Measurements from ENCODE around the genes CHST10 and TBC1D8.

- RRBS, result no CpG with 5 or more reads among the region's 11 CpGs
These were observed 148.5 kb upstream of the REV1 start for GRCh38 chr2:99638140-99638903.

DNA sequence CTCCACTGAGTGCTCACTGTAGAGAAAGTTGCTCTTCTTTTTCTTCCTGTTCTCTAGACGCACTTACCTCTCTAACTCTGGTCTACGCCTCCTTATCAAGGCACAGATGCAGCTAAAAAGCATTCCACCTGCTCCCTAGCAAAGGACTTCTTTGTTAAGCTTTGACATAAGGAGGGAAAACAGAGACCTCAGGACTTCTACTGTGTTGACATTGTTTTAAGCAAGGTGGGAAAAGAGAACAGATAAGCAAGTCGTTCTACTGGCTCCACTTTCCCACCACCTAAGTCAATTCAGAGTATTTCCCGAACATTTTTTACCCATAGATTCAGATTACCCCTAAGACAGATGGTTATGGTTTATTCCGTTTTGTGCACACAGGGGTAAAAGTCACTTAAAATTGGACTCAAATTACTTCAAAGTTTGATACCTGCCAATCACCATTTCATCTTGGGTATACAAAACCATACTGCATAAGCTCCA, 169.2 kb downstream of the AFF3 start:
- RRBS, result no CpG with 5 or more reads among the region's 5 CpGs

DNA sequence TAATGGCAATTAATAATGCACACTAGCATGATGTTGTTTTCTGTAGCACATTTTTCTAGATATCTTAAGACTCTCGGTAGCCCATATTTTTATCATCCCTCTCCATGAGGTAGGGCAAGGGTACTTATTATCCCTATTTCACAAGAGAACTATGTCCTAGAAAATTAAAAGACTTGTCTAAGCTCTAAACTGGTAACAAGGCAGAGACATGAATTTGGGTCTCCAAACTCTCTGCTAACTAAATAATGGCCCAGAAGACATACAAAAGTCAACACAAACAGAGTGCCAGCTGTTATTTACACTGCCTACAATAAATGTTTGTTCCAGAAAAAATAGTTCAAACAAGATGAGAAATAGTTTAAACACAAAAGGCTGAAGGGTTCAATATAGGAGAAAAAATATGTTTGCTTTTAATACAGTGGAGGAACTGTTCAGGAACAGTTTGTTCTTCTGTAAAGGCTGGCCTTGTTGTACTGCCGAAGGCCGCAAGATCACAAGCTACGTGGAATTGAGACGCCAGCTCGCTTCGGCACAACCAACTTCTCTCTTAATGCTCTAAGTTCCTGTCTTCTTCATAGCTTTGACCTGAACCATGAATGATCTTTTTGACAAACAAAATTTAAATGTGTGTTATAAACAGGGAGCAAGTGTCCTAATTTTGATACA, 74.6 kb downstream of the AFF3 start:
- RRBS, result no CpG with 5 or more reads among the region's 7 CpGs

DNA sequence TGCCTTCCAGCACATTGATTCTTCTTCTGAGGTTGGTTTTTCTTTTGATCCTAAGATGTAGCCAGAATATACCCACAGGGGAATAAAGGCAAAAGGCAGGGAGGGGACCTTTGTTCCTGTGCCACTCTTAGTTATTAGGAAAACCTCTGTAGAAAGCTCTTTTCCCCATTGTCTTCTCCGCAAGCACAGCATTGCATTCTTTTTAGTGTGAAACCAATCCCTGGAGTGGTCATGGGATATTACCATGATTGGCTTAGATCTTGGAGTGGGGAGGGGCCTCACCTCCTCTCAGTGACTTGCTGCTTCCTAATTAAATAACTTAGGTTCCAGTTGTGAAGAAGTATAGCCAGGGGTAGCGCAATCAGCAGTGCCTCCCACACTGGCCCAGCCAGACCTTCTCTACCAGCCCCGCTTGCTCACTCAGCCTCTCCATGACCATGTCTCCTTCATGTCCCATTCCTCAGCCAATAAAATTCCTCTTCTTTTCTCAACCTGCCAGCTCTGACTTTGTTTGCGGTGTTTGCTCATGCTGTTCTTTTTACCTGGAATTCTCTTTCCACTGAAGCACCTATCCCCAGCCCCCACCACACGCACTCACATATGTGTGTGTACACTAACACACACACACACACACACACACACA, 50.0 kb upstream of the AFF3 start:
- RRBS, result no CpG with 5 or more reads among the region's 5 CpGs

GRCh38 chr2:100285500-100286322, 36.6 kb downstream of the LONRF2 start:
- RRBS, result no CpG with 5 or more reads among the region's 8 CpGs

DNA sequence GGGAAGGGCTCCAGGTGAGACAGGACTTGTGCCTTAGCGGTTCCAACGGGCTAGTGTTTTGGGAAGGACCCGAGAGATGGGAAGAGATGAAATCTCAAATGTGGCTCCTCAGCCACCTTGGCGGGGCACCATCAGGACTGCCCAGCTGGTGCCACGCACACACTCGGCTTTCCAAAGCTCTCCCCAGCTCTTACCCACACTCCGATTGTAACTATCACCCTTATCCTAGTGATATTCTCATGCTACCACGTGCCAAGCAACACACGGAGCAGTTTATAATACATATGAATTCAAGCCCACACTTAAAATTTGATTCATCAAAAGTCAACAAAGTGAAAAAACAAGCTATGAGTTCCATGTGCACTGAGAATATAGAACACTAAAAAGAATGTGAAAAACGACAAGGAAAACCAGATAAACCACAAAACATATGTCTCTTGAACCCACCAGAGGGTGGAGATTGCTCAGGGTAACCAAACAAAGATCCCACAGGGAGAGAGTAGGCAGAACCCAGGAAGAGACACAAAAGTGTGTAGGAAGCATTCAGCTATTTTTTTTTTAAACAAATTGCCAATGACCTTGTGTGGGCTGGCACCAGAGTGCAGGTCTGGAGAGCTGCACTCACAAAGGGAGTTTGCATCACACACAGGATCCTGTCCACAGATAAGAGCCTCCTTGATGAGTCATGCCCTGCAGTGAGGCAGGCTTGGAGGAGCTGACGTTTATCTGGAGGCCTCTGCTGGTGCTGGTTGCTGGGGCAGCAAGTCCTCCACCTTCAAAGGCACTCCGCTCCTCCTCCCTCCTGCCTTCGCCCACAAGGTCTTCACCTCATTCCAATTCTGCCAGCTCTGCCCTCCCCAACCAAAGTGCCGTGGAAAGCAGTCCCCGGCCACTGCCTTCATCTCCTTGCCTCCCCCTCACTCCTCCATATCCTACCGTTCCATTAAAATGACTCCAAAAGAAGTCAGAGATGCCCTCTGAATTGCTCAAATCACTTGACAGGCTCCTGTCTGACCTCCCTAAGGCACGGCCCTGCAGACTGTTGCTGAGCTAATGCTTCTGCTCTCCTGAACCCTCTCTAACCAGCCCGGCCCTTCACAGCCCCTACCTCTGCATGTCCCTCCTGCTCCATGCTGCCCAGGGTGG, 31.3 kb downstream of the LONRF2 start:
- RRBS, result no CpG with 5 or more reads among the region's 18 CpGs

DNA sequence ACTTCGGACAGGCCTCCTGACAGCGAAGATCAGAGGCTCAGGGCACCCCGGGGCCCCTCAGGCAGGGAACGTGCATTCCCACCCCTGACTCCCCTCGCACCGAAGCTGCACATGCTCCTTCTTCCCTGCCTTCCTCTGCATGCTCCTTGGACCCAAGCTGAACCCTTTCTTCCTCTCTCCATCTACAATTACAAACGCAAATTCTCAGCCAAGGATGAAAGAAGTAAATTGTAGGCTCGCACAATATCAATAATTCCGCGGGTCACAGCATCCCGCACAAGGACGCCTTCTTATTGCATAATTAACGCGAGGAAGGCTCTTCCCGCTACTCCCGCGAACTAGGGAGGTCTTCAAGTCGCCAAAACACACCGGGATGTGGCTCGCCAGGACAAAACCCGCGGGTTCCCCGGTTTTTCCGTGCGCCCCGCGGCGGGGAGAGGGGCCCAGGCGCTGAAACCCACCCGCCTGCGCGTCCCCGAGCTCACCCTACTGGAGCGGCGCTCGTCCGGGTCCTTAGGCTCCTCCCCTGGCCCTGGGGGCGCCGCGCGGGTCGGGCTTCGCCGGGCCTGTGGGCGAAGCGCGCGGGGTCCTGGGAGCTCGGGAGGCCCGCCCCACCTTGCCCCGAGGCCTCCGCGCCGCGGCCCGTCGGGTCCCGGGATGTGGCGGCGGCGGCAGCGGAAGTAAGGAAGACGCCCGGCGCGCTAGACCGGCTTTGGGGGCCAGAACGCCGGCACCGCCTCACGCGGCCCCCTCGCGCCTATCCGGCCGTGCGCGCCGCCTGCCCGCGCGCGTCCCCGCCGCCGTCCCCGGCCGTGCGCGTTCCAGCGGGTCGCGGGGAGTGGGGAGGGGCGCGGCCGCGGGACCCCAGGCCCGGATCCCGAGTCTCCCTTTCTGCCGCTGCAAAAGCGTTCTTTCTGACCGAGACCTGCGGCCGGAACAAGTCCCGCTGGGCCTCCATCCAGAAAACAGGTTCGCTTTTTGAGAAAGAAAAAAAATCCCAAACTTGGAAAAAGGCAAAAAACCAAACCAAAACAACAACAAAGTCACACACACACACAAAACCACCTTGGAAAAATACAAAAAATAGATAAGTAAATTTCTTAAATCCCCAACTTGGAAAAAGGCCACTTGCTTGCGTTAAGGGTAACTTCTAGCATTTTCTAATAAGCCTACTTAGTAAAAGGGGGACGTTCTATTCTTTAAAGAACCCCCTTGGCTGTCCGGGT, at the start of gene CHST10:
CHST10 (minus strand) TSS at position 780 of the 1,226 bp plus-strand sequence.
- RRBS, result 1% methylated on average over 68 of the region's 109 CpGs

DNA sequence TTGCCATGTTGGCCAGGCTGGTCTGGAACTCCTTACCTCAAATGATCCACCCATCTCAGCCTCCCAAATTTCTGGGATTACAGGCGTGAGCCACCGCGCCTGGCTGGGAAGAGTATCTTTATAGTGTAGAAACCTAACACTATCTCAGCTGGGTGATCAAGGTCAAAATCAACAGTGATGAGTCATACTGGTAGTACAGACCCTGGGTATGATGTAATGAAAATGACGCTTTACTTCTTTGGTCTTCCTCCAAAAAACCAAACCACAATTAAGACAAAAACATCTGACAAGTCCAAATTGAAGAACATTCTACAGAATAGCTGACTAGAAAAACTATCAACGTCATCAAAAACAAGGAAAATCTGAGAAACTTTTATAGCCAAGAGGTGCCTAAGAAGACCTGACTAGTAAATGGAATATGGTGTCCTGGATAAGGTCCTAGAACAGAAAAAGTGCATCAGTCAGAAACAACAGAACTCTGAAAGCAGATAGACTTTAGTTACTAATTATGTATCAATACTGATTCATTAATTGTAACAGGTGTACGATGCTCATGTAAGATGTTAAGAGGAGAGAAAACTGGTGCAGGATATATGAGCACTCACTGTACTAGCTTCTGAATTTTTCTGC, 25.4 kb downstream of the PDCL3 start:
- RRBS, result no CpG with 5 or more reads among the region's 6 CpGs

DNA sequence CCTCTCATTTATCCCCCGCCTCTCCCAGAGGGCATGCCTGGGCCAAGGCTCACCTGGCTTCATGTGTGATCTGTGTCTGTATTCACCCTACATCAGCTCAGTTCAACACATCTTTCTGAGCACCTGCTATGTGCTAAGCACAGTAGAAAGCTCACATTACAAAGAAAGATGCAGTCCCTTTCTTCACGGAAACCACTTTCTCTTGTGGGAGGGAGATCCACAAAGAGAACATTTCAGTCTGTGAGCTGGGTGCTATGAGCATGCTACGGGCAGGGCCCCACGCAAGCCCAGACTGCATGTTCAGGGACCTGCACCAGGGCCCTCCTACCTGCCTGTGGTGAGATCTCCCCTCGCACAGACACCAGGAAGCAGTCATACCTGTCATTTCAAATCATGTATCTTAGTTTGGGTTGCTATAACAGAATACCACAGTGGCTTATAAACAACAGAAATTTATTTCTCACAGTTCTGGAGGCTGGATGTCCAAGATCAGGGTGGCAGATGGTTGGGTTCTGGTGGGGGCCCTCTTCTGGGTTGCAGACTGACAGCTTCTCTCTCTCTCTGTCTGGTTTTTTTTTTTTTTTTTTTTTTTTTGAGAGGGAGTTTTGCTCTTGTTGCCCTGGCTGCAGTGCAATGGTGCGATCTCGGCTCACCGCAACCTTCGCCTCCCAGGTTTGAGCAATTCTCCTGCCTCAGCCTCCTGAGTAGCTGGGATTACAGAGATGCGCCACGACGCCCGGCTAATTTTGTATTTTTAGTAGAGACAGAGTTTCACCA, 90.9 kb downstream of the PDCL3 start:
- RRBS, result no CpG with 5 or more reads among the region's 13 CpGs

GRCh38 chr2:100821561-100822003, 1.6 kb downstream of the NPAS2 start:
- RRBS, result no CpG with 5 or more reads among the region's 4 CpGs

DNA sequence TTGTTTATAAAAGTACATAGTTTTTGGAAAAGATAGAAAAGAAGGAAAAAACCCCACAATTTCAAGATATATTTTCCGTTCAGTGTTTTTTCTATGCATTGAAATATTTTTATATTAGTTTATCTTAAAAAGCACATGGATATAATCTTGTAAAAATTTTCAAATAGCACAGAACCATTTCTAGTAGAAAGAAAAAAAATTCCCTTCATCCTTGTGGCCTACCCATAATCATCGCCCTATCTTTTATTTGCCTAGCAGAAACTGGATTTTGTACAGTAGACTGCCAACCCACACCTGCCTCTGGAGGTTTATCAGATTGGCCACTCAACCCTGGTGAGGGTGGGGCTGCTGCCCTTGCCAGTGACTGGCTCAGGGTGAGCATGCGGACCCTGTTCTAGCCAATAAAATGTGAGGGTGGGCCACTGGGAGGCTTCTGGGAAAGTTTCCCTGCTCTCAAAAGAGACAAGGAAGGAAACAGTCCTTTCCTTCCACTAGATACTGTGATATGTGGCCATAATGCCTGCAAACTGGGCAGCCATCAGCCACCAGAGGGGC, 5.4 kb downstream of the NPAS2 start:
- RRBS, result no CpG with 5 or more reads among the region's 3 CpGs

DNA sequence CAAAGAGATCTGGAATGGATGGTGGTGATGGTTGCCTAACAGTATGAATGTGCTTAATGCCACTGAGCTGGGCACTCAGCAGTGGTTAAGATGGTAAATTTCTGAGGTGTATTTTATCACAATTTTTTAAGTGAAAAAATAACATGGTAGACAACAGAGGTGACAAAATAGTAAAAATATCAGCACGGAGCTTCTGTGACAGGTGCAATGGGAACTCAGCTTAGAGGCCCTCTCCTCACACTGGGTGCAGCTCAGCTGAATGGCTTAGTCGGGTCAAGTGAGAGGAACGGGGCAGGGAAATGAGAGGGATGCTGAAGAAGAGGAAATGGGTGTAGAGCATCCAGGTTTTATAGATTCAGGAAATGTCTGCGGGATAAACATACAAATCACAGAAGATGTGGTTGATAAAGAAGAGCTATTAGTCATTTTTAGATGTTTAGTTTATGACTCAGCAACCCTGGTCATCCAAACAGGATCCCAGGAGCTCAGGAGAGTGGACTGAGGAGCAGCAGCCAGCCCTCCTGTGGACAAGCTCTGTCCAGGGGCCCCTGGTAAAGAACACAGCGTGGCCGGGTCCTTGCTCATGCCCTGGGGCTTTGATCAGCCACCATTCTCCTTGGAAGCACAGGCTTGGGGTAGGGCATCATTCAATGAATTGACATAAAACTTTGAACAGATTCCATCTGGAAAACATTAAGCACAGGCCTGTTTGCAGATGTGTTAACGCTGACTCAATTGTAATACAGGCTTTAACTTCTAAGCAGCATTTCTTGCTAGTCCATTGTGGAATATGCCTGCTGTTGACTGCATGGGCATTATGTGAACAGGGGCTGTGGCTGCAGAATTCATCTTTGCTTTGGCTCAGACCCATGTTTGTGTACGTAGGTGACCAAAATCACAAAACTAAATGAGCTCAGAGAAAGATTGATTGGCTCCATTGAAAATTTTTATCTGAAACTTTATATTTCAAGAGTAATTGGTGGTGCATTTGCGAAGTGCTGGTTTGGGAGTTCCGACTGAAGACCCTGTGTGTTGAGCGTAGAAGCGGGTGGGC, 83.0 kb downstream of the NPAS2 start:
- RRBS, result no CpG with 5 or more reads among the region's 12 CpGs

DNA sequence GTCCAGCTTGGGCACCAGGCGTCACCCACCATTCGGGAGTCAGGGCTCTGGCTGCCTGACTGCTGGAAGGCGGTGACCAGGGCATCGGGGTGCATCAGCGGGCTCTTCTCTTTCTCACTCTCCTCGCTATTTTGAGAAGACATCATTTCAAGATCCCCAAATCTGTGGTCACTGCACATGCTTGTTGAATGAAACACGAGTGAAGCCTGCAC, 35.3 kb downstream of the RPL31 start:
- RRBS, result no CpG with 5 or more reads among the region's 7 CpGs

GRCh38 chr2:101145495-101145935, 5.7 kb downstream of the TBC1D8 start:
- RRBS, result no CpG with 5 or more reads among the region's 2 CpGs

DNA sequence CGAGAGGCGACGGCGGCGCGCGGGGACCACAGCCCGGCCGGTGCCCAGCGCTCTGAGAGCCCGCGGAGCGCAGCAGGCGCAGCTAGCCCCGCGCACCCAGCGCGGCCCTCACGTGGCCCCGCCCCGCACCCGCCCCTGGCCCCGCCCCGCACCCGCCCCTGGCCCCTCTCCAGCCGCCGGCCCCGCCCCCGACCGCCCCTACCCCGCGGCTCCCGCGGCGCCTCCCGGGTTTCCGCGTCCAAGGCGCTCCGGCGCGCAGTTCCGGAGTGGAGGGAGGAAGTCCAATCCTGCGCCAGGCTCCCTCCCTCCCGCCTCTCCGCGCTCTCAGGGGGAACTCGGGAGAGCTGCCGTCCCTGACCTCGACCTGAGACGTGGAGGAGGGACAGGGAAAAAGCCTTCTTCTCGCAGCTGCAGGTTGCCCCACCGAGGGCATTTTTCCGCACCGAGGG, at the start of gene TBC1D8:
TBC1D8 (minus strand) TSS at position 54 of the 449 bp plus-strand sequence.
- RRBS, result 2% methylated on average over 18 of the region's 55 CpGs

- RRBS, result no CpG with 5 or more reads among the region's 23 CpGs
These were observed 794 bp upstream of the CNOT11 start for GRCh38 chr2:101251666-101252517.

DNA sequence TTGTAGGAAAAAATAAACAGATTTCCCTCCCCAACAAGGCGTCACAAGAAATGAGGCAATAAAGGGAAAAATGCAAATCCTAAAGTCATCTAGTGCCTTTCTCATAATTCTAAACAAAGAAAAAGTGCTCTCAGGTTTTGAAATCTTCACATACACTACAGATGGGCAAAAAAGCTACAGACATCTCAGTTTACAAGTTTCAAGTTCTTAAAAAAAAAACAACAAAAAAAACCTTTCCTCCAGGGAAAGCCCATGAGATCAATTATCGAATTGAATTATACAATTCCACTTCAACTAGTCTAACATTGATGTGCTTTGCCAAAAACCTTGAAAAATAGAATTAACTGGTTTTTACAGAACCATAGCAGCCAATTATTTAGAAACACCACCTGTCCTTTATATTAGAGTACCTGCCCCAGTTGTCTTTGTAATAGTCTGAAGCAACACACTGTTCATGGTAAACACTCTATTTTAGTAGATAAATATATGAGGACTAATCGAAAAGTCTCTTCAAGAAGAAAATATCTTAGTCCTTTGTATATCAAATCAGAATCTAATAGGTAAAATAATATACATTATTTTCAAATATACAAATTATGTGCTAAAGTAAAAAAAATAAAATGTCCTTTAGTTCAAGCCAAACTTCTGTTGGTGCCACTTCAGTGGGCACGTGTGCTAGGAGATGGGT, 24.0 kb downstream of the CNOT11 start:
- RRBS, result no CpG with 5 or more reads among the region's 4 CpGs

DNA sequence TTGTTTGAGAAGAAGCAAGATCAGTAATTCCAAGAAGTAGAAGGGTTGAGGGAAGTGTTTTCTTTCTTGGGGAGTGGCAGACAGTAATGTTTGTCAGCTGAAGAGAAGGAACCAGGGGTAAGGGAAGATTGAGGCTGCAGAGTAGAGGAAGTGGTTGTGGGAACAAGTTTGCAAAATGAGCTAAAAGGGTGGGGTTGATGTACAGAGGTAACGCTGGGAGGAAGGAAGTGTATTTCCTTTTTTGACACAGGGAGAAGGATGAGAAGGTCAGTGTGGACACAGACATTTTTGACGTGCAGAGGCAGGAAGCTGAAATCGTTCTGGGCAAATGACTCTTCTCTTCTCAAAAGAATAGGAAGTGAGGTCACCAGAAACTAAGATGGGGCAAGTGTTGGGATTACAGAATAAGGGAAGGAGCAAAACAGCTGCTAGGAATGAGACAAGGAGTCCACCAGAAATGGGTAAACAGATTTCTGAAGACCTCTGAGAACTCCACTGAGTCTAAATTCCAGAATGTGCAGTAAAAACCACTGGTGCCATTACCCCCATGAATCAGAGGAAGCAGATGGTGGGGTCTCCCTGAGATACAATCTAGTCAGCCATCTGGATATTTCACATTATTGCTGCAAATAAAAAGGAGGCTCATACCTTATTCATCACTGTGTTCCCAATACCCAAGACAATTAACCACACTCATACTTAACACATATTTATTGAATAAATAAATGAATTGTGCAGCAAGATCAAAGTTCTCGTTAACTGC, 20.1 kb upstream of the RNF149 start:
- RRBS, result no CpG with 5 or more reads among the region's 4 CpGs

DNA sequence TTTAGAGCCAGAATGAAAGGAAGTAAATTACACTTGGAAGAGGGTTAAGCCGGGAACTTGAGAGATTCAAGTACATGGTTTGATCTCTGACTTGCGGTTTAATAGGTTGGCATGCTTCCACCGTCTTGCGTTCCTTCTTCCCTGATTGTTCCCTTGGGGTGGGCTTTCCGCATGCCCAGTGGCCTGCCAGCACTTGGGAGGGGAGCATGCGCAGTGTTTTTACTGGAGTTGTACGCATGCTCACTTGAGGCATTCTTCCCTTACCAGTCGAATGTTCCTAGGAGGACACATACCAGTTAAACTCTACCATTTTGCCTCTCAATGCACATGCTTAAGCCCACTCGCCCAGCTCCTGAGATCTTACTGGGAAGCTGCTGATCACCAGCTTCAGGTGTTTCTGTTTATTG, 92.8 kb upstream of the RFX8 start:
- RRBS, result no CpG with 5 or more reads among the region's 9 CpGs

DNA sequence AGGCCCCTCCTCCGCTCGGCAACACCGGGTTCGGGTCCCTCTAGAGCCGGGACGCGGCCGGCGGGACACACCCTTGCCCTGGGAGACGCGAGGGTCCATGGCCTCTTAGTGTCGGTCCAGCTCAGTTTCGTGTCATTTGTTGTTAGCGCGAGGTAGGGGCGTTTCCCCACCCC, 500 bp upstream of the MAP4K4 start:
- RRBS, result no CpG with 5 or more reads among the region's 16 CpGs